Testis (tissue), 5 donors: ENCODE measurements around a stretch of chr18.

GRCh38 chr18:13678886-13679496, 47.4 kb downstream of the FAM210A start:
- PRO-cap, 3 experiments, result no peak in any of the 3 experiments
- RAMPAGE, long total RNA, 2 experiments, result no peak in any of the 2 experiments
- RRBS, result no CpG with 5 or more reads among the region's 5 CpGs

DNA sequence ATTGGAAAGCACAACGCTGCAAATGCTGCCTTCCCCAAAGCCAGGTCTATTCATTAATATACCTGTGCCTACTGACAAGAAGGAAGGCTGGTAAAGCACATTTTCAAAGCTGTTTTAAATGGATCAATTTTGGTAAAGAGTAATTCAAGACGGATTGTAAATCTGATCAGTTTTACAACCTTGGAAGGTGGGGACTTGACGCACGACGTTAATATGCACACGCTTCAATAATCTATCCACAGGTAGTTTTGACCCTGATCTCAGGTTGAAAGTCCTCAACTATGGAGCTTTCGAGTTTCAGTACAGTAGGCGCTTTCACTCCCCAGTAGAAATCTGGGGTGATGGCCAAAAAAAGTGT, 957 bp downstream of the FAM210A start:
- PRO-cap, 3 experiments, result no peak in any of the 3 experiments
- RAMPAGE, long total RNA, 2 experiments, result no peak in any of the 2 experiments
- RRBS, result no CpG with 5 or more reads among the region's 8 CpGs

GRCh38 chr18:13868809-13869362, 44.9 kb downstream of the MC5R start:
- PRO-cap, 3 experiments, result no peak in any of the 3 experiments
- RAMPAGE, long total RNA, 2 experiments, result no peak in any of the 2 experiments
- RRBS, result 1% methylated on average over 9 of the region's 34 CpGs

- PRO-cap, 3 experiments, result no peak in any of the 3 experiments
- RAMPAGE, long total RNA, 2 experiments, result no peak in any of the 2 experiments
- RRBS, result no CpG with 5 or more reads among the region's 6 CpGs
Observed at GRCh38 chr18:14971433-14972098, 223.6 kb downstream of the ANKRD30B start.

- PRO-cap, 3 experiments, result no peak in any of the 3 experiments
- RAMPAGE, long total RNA, 2 experiments, result no peak in any of the 2 experiments
- RRBS, result no CpG with 5 or more reads among the region's 6 CpGs
Observed at GRCh38 chr18:21055199-21056169, 56.1 kb downstream of the ROCK1 start.

- PRO-cap, 3 experiments, result peak in 1 of 3 experiments; most common plus-strand start chr18:21449699 (in 1)
- RAMPAGE, long total RNA, 2 experiments, result no peak in any of the 2 experiments
- RRBS, result no CpG with 5 or more reads among the region's 3 CpGs
Observed at GRCh38 chr18:21449541-21449836, 151.0 kb downstream of the ESCO1 start.

DNA sequence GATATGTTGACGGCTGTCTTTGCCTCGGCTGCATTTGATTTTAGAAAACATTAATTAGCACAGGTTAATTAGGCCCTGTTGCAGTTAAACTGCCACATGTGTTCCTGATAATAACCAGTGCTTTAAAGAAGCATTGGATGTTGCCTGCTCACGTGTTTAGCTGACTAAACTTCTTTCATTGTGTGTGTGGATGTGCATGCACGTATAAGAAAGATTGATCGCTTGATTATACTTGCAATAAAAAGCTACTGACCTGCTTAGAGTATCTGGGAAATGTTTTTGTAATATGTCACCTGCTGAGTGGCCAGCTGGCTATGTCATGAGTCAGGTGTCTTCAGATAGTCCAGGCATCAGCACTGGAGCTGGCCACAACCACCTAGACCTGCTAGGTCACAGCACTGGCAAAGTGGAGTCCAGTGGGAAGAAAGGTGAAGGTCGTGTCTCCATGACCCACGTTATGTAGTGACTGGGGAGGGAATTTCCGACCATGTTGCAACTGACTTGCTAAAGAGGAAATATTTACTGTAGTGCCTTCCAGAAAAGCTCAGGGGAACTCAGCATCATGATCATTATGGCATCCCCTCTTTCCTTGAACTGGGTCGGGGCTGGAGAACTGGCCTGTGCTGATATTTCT, 147.0 kb downstream of the ESCO1 start:
- PRO-cap, 3 experiments, result no peak in any of the 3 experiments
- RAMPAGE, long total RNA, 2 experiments, result no peak in any of the 2 experiments
- RRBS, result no CpG with 5 or more reads among the region's 9 CpGs

- PRO-cap, 3 experiments, result no peak in any of the 3 experiments
- RAMPAGE, long total RNA, 2 experiments, result no peak in any of the 2 experiments
- RRBS, result no CpG with 5 or more reads among the region's 3 CpGs
Observed at GRCh38 chr18:21672763-21673321, 31.7 kb downstream of the ABHD3 start.

DNA sequence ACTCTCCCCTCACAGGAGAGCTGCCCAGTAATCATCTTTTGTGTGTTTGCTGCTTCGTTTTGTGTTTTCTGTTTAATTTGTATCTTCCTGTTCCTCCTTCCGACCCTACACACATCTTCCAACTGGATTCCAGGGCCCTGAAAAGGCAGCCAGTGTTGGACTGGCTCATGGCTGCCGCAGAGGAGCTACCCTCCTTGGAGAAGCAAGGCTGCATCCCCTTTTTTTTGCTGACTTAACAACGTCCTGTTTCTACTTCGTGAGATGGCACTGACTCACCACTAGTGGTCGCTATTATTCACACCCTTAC, 171.9 kb upstream of the GATA6 start:
- PRO-cap, 3 experiments, result no peak in any of the 3 experiments
- RAMPAGE, long total RNA, 2 experiments, result no peak in any of the 2 experiments
- RRBS, result no CpG with 5 or more reads among the region's 6 CpGs

DNA sequence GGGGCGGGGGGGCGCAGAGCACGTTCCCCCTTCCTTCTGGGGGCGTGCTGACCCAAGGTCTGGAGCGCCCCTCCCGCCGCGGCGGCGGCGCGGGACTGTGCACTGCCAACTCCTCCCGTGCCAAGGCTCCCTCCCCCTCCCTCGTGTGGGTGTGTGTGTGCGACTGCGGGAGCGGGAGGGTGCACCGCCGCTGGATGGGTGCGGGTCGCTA, 513 bp upstream of the GATA6 start:
- PRO-cap, 3 experiments, result no peak in any of the 3 experiments
- RAMPAGE, long total RNA, 2 experiments, result no peak in any of the 2 experiments
- RRBS, result no CpG with 5 or more reads among the region's 21 CpGs

DNA sequence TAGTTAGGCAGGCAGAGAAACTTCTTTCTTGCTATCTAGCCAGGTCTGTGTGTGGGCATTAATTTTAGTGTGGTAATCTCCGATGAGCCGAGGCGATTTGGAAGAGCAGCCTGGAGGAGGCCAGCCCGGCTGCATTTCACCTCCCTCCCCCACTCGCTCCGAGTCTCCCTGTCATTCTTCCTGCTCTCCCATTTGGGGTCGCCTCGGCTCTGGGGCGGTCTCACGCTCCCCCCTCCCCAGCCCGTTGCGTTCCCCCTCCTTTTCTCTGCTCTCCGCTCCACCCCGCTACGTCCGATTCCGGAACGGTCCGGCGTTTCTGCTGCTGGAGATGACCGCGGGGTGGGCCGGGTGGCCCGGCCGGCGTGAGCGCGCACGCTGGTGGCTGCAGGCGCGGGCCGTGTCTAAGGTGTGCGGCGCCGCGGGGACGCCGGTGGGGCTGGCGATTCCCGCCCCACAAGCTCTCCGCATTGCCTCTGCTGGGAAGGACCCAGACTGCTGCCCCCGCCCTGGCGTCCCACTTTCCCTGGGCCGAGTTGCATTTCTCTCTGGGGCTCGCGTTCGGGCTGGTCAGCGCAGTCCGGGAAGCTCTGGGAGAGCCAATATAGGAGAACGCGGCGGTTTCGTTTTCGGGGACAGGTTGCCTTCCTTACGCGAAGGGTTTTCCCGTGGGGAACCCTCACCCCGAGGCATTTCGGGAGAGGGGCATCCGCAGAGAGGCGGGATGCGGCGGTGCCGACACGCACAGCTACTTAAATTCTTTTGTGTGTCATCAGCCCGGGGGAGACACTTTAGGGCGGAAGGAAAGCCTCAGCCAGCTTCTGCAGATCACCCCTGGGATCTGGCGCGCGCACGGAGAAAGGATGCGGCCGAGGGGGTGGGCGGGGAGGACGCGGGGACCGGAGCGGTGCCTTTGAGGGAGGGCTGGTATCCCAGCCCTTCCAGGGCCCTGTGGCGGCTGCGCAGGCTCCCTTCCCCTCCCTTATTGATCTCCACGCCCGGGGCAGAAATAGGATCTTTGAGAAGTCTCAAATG, 879 bp downstream of the GATA6 start:
- PRO-cap, 3 experiments, result peak in 3 of 3 experiments; most common plus-strand start position 288 of the sequence (in 1); most common minus-strand start position 840 of the sequence (in 2)
- RAMPAGE, long total RNA, 2 experiments, result start-site peak on the minus strand in 1 of 2 experiments, centred at position 364 of the sequence, 10 reads per replicate
- RRBS, result 2% methylated on average over 22 of the region's 82 CpGs

DNA sequence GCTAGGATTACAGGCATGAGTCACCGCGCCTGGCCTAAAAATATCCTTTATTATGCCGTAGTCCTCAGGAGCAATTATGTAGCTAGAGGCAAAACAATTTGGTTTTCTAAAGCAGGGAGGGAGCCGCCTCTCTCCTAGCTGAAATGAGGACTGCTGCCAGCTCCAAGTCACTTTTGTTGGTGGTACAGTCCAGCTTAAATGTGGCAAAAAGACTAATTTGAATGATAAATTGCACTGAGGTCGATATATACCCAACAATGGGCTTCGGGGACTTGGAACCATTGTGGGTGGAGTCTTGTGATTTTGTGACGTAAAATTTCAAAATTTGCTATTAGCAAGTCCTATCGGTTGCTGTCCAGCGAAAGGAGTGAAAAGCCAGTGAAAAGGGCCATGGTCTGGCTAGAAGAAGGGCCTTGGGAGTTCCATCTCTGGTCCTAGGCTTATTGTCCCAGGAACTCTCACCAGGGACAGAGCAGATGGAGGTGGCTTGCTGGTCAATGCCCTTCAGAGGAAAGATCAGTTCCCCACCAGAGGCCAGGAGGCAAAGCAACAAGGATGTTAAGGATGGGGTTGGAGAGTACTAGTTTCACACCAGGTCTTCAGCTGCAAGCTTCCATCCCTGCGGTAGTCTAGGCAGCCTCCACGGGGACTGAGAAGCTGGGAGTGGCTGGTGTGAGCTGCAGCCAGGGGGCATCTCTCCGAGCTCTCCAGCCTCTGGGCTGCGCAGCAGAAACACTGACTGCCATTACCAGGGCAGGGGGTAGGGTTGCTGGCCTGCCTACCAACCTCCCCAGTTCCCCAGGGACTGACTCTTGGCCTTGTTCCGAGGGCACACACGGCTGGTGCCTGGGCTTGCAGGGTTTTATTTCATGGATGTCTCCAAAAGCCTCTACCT, 15.6 kb downstream of the GATA6 start:
- PRO-cap, 3 experiments, result no peak in any of the 3 experiments
- RAMPAGE, long total RNA, 2 experiments, result no peak in any of the 2 experiments
- RRBS, result no CpG with 5 or more reads among the region's 15 CpGs

DNA sequence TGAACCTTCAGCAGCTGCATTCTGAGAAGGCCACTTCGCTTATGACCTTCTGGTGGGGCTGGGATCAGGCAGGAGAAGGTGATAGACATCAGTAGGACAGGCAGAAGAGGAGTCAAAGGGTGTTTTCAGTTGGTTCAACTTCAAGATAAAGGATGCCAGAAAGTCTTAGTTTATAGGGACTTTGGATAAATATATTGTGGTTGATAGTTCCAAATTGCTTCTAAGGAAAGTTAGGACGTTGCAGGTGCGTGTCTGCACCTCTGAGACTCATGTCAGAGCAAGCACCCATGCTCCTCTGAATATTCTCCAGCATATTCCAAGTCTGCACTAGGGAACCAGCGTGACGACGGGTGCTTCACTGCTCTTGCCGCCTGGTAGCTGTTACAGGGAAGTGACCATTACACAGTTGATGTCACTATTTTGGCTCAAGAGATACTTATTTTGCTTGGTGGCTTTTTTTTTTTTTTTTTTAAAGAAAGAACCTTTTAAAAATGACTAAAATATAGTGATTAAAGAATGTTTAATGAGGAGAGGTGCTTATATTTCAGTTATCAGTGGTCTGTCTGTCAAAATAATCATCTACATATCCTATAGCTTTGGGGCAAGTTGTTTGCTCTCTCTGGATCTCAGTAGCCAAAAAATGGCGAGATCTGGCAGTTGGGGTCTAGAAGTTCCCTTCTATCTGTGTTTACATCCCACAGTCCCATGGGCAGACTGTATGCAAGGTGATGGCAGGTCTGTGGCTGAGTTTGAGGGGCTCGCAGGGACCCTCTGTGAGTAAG, 35.7 kb downstream of the GATA6 start:
- PRO-cap, 3 experiments, result no peak in any of the 3 experiments
- RAMPAGE, long total RNA, 2 experiments, result no peak in any of the 2 experiments
- RRBS, result no CpG with 5 or more reads among the region's 9 CpGs

DNA sequence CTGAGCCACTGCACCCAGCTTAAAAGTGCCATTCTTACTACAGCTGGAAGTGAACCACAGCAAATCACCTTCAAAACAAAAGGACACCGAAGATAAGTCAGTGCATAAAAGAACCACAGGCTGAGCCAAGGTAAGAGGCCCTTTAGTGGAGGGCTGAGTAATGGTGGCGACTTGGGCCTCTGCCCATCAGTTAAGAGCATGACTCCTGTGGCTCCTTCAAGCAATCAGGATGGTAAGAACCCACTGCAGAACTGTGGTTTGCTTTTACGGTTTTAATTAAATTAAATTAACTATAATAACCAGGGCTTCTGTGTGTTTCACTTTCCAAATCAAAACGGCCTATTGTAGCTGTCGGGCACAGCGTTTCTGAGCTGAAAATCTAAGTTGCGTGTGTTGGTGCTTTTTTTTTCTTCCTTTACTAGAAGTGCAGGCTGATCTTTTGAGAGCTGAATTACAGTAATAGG, 75.0 kb downstream of the CTAGE1 start:
- PRO-cap, 3 experiments, result no peak in any of the 3 experiments
- RAMPAGE, long total RNA, 2 experiments, result no peak in any of the 2 experiments
- RRBS, result no CpG with 5 or more reads among the region's 7 CpGs

DNA sequence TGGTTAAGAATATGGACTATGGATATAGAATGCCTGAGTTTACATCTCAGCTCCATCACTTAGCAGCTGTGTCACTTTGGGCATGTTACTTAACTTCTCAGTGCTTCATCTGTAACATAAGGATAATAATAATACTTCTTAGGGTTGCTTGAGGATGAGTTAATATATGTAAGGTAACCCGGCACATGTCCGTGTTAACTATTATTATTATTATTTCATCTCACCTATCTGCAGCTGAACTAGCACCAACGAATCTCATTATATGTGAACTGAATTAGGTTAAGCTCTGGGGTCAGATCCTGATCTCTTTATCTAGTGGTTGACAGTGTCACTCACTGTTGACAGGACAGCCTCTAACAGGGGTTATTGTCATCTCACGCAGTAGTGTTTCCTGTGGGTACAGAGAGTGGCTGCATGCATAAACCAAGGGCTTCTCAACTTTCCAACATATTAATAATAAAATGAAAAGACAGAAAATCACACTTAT, 73.0 kb downstream of the CTAGE1 start:
- PRO-cap, 3 experiments, result no peak in any of the 3 experiments
- RAMPAGE, long total RNA, 2 experiments, result no peak in any of the 2 experiments
- RRBS, result no CpG with 5 or more reads among the region's 4 CpGs

DNA sequence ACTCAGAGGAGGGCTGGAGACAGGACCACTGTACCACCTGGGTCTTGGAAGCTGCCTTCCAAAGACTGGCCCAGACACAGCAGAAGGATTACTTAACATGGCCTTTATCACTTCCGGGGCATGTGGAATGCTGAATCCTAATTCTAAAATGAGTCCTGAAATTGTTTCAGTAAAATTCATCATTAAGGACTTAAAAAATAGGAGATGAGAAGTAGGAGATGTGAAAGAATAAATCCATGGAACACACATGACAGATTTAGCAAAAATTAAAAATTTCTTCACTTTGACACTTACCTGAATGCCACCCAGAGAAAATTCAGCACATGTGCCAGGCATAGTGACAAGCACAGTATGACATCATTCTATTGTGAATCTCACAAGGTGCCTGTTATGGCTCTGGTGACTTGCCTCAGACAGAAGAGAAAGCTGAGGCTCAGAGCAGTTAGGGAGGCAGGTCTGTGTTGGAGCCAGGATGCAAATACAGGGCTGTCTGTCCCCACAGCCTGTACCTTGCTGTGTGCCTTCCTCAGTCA, 37.5 kb upstream of the CTAGE1 start:
- PRO-cap, 3 experiments, result no peak in any of the 3 experiments
- RAMPAGE, long total RNA, 2 experiments, result no peak in any of the 2 experiments
- RRBS, result no CpG with 5 or more reads among the region's 1 CpG

GRCh38 chr18:22467739-22468519, 50.2 kb upstream of the CTAGE1 start:
- PRO-cap, 3 experiments, result no peak in any of the 3 experiments
- RAMPAGE, long total RNA, 2 experiments, result no peak in any of the 2 experiments
- RRBS, result no CpG with 5 or more reads among the region's 8 CpGs

GRCh38 chr18:22470483-22471407, 53.0 kb upstream of the CTAGE1 start:
- PRO-cap, 3 experiments, result no peak in any of the 3 experiments
- RAMPAGE, long total RNA, 2 experiments, result no peak in any of the 2 experiments
- RRBS, result no CpG with 5 or more reads among the region's 12 CpGs

DNA sequence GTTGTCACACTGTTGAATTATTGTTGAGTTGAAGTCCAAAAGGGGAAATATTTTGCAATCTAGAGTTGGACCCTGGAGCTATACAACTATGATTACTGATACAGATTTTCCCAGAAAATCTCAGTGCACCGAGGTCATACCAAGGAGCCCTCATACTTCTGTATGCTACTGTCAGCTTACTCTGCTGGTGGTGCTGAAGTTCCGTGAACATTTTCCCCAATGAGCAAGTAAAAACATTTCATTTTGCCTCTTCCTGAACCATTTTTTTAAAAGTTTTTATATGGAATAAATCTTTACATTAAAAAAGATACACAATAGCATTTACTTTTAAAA, 72.9 kb upstream of the CTAGE1 start:
- PRO-cap, 3 experiments, result no peak in any of the 3 experiments
- RAMPAGE, long total RNA, 2 experiments, result no peak in any of the 2 experiments
- RRBS, result no CpG with 5 or more reads among the region's 2 CpGs

- PRO-cap, 3 experiments, result peak in 3 of 3 experiments; most common plus-strand start chr18:23136823 (in 1); most common minus-strand start chr18:23136926 (in 2)
- RAMPAGE, long total RNA, 2 experiments, result no peak in any of the 2 experiments
- RRBS, result 12% methylated on average over 15 of the region's 29 CpGs
Observed at GRCh38 chr18:23136795-23137197, 1.5 kb downstream of the CABLES1 start.